ENCODE results near the gene MED23.

- PRO-cap, result no peak
Observed at GRCh38 chr6:127268868-127269239, 2.2 kb downstream of the RNF146 start.

GRCh38 chr6:128288810-128289503, 231.4 kb downstream of the PTPRK start:
- PRO-cap, result no peak

DNA sequence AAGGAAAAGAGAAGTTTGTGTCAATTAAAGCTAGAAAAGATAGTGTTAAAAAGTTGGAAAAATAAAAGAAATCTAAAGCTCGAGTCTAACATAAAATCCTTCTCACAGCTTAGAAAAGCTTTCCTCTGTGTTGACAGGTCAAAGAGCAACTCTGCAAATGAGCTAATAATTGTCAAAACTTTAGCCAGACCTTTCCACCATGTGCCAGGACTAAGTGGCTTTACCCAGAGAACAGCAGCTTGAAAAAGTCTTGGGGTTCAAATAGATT, 14.8 kb downstream of the PTPRK start:
- PRO-cap, result no peak

DNA sequence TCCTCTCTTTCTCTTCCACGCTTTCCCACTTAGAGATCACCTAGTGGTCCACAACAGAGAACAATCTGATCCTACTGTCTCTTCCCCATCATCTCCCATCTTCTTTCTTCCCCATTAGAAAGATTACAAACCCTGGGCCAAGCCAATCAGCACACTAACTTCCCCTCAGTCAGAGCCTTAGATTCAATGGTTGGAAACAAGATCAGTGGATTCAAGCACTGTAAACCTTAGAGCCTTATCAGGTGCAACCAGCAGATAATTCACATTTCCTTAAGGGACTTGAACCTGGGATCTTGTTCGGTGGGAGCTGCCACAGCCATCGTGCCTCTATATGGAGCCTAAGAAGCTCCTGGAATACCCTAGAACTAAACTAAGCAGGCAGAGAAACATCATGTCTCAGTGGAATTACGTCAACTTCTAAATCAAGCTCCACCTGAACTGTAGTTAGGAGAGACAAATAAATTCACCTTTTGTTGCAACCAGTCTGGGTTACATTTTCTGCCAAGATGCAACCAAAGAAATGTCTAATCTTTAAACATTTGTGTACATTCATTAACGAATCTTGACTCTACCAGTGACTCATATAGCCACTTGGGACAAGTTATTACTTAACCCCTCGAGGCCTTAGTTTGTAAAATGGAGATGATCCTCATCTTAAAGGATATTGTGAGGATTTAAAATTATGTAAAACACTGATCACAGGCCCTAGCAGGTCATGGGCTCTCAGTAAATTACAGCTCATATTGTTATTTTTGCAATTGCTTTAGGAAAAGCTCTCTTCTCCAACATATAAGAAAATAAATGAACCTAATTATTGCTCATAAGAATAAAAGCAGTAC, 9.0 kb downstream of the PTPRK start:
- PRO-cap, result no peak

DNA sequence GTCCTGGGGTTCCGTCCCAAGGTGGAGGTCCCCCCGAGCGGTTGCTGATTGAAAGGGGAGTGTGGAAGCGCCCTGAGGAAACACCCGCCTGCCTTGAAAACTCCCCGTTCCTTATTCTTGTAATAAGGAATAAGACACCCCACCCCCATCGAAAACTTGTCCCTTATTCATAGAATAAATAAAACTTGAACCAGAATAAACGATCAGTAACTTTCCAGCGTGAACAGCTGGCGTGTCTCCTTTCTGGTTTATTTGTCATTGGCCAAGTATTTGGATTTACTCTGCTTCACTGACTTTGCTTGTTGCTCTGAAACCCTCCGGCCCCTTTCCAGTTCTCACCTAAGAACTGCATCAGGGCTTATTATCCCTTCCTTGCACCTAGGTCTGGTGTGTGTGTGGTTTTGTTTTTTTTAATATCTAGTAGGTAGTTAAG, 559 bp upstream of the PTPRK start:
- PRO-cap, result no peak

DNA sequence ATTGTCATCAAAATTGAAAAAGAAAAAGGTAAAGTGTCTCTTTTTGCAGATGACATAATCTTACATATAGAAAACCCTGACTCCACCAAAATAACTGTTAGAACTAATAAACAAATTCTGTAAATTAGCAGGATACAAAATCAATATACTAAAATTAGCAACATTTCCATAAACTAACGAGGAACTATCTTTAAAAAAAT, 182.4 kb downstream of the LAMA2 start:
- PRO-cap, result no peak

- PRO-cap, result no peak
Observed at GRCh38 chr6:129131003-129131781, 248.3 kb downstream of the LAMA2 start.

GRCh38 chr6:129514182-129514720, 195.7 kb downstream of the ARHGAP18 start:
- PRO-cap, result no peak

DNA sequence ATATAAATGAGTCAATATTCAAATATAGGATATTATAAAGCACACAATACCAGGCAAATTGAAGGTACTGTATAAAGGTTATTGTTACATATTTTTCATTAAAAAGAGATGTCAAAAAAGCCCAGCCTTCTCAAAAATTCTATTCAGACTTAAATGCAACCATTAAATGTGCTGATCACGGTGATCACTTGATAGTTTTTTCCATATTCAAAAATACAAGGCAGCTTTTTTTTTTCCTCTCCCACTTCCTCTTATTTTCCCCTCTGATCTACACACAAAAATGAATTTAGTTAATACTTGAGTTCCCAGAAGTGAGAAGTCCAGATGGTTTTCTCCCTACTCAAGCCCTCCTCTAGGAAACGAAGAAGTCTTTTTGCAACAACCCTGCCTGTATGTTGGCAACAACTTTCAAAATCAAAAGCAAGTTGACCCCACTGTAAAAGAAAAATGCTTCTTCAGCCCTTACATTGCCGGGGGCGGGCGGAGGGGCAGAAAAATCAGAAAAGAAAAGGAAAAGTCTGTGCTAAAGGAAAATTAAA, 24.4 kb downstream of the ARHGAP18 start:
- PRO-cap, result no peak

DNA sequence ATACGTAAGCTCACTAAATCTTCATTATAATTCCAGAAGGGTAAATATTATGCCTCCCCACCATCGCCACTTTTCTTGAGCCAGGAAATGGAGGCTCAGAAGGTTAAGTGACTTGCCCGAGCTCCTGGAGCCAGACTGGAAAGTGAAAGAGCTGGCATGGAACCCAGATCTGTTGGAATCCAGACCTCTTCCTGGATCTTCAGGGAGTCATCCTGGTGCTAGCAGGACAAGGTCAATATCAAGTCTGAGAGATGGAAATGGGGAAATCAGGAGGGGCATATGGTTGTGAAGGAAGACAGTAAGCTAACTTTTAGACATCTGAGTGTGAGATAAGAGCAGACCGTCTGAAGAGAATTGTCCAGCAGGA, 6.1 kb downstream of the TMEM200A start:
- PRO-cap, result no peak

GRCh38 chr6:130969940-130970791, 92.9 kb downstream of the EPB41L2 start:
- PRO-cap, result no peak

GRCh38 chr6:131024689-131025414, 38.2 kb downstream of the EPB41L2 start:
- PRO-cap, result no peak

- PRO-cap, result no peak
Observed at GRCh38 chr6:131199598-131200239, 64.5 kb downstream of the AKAP7 start.

- PRO-cap, result no peak
Observed at GRCh38 chr6:131281325-131282239, 146.3 kb downstream of the AKAP7 start.

GRCh38 chr6:131510041-131510685, 62.9 kb upstream of the ARG1 start:
- PRO-cap, result no peak

DNA sequence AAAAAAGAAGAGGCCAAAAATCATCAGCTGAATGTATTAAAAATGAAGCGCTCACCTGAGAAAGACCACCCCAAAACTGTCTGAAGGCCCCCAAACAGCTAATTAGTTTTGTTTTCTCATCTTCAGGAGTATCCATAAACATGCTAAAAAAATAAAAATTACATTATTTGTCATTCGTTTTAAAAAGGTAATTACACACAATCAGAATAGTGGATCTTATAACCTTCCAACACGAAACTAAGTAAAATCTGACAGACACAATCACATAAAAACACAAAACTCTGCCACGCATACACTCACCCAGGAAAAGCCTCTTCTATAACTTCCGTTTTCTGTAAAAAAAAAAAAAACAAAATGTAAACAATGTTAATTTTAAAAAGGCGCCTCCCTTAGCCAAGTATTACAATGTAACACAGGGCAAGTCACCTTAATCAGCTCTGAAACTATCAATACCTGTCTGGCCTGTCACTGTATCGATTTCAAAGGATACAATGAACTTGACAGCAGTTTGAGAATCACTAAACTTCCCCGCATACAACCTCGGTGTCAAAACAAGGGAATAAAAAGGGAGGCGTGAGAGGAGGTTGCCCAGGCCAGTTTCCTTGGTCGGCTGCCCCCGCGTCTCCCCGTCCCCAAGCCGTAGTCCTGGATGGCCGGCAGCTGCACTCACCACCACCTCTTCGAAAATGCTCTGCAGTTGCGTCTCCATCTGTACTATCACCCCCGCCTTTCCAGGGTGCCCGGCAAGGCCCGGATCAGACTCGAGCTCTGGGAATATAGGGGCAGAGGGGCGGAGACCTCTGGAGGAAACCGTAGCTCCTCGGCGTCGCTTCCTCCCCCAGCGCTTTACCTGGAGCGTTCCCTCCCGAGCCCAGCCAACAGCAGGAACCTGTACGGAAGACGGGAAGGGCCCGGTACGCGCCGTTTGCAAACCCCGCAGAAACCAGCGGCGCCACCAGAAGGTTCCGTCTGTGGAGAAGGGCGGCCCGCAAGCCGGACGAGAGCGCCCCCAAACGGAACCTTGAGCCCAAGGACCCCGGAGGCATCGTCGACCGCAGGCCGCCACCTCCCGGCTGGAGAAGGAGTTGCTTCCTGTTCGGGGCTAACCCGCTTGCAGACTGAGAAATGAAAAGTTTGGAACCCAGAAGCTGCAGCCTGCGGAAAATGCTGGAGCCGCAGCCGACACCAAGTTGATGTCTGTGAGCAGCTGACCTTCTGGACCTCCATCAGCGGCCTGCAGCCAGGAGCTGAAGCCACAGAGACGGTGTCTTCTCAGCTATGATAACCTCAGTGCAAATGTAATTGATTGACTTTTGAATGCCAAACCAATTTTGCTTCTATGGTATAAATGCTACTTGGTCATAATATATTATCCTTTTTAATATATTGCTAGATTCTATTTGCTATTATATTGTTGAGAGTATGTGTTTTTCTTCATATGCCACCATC, at the start of gene MED23:
Gene MED23 (minus strand): TSS at position 902 of the 1,449 bp plus-strand sequence.
- PRO-cap, result no peak

DNA sequence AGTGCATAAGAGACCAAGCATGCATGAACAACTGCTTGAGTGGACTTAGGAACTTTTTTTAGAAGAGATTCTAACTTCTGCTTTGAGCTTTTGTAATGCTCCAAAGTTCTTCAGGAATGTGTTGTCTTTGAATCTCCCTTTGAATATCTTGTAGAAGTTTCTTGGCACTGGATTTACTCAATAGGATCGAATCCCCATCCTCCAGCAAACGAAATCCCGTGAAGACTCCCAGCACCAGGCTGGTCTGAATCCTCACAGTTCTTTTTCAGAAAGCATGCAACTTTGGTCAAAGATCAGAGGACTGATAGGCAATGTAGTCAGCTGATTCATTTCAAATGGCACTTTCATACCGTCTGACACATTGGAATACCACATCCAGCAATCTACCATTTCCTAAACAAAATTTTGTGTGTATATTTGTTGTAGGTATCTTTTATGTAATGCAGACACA, 33.3 kb downstream of the ENPP1 start:
- PRO-cap, result no peak

- PRO-cap, result no peak
Observed at GRCh38 chr6:131946457-131947459, 4.4 kb downstream of the CCN2 start.

DNA sequence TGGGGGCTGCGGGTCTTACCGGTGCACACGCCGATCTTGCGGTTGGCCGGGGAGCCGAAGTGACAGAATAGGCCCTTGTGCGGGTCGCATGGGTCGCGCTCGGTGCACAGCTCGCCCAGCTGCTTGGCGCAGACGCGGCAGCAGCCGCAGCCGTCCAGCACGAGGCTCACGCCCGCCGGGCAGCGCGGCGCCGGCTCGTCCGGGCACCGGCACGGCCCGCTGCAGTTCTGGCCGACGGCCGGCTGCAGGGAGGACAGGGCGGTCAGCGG, 487 bp downstream of the CCN2 start:
- PRO-cap, result no peak

DNA sequence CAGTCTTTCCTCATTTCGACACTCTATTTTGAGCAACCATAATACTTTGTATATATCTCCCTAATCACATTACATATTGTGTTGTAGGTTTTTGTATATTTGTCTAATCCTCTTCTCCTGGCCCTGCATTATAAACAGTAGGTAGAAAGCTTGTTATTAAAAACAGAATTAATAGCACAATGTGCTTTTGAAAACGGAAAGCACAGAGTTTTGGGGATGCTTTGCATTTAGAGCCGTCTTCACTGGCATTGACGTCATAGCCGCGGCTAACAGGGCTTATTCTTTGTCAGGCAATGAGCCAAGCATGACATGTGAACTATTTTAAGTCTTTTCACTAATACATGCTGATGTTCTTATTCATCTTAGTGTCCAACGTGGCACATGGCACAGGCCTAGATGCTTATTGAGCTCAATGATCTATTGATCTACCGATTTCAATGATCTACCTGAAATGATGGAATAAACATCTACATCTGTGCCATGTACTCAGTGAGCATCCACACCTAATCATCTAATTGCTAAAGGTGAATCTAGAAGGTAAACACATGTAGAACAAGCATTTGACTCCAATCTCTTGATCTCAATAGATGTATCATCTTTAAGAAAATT, 47.4 kb upstream of the CCN2 start:
- PRO-cap, result no peak